Metanephros (tissue), 2 donors: ENCODE results near the genes RGL3, ZNF440 and ZNF625.

- RAMPAGE, long total RNA = no peak
These were observed at the start of gene RGL3 for GRCh38 chr19:11419217-11419684. RGL3 (minus strand) TSS chr19:11419314.

DNA sequence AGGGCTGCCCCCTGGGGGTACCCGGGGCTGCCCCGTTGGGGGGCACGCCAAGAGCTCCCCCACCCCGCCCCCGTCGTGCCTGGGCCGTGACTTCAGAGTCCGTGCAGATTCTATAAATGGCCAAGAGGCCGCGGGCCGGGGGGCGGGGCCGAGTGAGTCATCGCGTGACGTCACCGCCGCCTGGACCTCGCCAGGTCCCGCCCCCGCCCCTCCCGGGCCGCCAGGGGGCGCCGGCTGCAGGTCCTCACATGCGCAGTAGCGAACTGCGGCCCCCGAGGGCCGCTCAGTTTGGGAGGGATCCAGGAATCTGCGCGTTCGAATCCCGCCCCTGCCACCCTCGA, 2.7 kb upstream of the CNN1 start:
- RAMPAGE, long total RNA = no peak

GRCh38 chr19:11551951-11552286, 7.1 kb downstream of the ELOF1 start:
- RAMPAGE, long total RNA = no peak

DNA sequence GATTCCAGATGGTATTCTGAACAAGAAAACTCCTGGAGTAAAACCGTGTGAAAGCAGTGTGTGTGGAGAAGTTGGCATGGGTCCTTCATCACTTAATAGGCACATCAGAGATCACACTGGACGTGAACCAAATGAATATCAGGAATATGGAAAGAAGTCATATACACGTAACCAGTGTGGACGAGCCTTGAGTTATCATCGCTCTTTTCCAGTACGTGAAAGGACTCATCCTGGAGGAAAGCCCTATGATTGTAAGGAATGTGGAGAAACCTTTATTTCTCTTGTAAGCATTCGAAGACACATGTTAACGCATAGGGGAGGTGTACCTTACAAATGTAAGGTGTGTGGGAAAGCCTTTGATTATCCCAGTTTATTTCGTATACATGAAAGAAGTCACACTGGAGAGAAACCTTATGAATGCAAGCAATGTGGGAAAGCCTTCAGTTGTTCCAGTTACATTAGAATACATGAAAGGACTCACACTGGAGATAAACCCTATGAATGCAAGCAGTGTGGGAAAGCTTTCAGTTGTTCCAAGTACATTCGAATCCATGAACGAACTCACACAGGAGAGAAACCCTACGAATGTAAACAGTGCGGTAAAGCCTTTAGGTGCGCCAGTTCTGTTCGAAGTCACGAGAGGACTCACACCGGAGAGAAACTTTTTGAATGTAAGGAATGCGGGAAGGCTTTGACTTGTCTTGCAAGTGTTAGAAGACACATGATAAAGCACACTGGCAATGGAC, 19.6 kb downstream of the ZNF627 start:
- RAMPAGE, long total RNA = no peak

DNA sequence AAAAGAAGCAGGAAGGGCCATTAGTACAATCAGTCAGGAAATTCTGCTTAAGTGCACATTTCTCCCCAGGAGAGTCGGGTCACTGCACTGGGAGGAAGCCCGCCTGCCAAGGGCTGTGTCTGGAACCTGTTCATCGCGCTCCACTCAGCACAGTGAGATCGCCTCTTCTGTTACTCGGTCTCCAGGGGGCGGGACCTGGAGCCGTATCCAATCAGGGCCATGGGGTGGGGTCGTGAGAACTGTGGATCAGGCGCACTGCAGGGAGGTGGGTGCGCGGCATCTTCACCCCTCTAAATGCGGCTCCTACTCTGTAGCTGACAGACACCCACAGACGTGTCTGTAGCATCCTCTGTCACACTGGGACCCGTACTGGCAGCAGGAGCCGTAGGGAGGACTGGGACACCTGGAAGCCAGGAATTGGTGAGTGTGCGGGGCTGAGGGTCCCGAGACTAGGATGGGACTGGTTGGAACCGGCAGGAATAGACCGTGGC, 64.9 kb downstream of the ZNF823 start:
- RAMPAGE, long total RNA = no peak

- RAMPAGE, long total RNA = no peak
These were observed at the start of gene ZNF440 for GRCh38 chr19:11813802-11814764. ZNF440 (plus strand) TSS chr19:11814273.

DNA sequence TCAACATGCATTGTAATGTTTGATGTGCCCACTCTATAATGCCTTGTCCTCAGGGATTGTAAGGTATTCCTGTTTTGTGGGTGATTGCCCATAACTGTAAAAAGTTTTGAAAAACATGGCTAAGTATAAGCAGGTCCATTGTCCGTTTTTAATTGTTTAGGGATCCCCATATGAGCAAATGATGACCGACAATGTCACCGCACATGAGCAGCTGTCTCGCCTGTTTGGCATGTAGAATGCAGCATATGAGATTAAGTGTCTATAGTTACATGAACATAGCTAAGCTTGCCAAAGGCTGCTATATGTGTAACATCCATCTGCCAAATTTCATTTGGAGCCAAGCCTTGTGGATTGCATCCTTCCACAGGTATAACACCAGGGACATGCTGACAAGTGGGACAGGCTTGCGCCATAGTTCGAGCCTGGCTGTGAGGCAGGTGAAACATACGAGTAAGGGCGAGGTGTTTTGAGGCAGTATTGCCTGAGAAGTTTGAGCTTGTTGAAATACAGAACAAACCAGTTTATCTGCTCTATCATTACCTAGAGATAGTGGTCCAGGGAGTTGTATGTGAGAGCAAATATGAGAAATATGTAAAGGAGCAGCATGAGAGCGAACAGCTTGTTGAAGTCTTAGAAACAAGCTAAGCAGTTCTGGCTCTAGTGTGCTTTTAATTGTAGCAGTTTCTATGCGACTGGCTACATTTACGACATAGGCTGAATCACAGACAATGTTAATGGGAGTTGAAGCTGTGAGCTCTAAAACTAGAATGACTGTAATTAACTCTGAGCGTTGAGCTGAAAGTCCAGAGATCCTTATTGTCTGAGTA, 8.0 kb downstream of the ZNF439 start:
- RAMPAGE, long total RNA = no peak

DNA sequence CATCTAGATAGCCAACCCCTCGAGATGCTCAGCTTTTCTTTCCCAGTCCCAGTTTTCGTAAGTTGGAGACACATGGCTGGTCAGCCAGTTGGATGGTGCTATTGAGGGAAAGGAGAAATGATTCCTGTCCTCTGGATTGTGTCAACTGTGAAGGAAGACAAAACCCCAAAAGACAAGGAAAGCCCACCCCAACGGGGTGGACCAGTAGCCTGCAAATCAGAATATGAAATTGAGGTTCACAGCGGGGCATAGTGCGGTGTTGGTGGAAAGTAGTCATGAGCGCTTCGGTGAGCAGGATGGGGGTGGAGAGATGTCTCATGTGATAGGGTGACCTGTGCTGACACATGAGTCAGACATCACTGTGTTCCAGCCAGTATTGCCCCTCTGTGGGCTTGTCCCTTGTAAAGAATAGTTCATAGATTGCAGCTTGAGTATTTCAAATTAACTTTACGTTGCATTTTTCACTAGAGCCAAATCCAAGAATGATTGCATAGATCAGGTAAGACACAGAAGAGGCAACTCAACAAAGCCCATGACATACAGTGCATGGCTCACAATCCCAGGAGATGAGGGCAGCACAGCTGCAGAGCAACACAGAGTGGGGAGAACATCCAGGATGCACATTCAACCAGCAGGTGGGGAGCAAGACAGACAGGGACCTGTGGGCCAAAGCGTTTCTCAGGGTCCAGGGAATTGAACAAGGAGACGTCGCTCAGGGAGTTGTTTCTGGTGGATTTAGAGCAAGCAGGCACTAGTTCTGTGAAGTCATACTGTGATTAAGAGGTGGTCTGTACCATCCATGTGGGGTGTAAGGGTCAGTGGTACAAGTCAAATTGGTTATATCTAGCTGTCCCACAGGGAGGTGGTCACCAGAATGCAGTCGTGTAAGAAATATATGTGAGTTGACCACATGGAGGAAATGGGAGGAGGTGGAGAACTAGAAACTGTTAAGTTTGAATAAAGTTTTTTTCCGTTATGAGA, 7.4 kb downstream of the ZNF69 start:
- RAMPAGE, long total RNA = no peak

GRCh38 chr19:11925765-11926094, 823 bp downstream of the ZNF700 start:
- RAMPAGE, long total RNA = no peak

- RAMPAGE, long total RNA = no peak
These were observed at the start of gene ZNF625 for GRCh38 chr19:12155990-12157195. ZNF625 (minus strand) TSS chr19:12156734.

GRCh38 chr19:12648178-12648598, 18.4 kb downstream of the MAN2B1 start:
- RAMPAGE, long total RNA = no peak

GRCh38 chr19:12706347-12706592, 9.8 kb upstream of the FBXW9 start:
- RAMPAGE, long total RNA = no peak

DNA sequence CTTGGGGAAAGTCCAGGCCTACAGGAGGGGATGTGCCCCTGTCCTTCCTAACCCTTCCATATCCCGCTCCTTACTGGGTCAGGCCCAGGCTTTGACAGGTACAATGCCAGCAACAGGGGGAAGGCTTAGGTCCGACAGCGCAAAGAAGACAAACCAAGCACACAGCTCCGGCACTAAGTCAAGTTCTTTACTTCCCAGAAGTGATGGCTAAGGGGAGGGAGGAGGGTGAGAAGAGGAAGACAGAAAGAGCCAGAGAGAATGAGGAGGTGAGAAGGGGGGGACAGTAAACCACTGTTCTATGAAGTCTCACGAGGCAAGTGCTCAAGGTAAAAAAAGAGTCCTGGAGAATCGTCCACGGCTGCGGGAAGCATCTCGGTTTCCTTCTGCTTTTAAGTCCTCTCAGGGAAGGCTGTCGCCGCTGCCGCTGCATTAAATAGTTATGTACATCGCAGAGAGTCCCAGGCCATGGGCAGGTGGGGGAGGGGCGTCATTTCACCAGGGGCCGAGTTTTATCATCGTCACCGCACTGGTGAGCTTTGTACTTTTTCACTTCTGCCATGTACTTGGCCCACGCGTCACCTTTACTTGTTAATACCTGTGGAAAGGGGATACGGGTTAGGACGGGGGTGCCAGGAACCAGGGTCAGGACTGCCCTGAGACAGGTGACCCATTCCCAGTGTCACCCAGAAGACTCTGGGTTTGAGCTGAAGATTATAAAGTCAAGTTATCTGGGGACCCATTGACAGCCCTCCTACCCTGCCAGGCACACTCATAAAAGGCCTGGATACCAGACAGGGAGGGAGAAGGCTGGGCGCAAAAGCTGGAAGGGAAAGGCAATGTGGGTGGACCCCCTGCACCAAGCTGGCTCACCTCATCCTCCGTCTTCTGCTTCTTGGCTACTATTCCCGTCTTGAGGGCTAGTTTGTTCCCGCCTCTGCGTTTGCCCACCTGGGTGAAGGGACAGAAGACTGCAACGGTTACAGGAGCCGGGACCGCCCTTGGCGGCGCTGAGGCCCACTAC, 3.7 kb downstream of the TRIR start:
- RAMPAGE, long total RNA = no peak

DNA sequence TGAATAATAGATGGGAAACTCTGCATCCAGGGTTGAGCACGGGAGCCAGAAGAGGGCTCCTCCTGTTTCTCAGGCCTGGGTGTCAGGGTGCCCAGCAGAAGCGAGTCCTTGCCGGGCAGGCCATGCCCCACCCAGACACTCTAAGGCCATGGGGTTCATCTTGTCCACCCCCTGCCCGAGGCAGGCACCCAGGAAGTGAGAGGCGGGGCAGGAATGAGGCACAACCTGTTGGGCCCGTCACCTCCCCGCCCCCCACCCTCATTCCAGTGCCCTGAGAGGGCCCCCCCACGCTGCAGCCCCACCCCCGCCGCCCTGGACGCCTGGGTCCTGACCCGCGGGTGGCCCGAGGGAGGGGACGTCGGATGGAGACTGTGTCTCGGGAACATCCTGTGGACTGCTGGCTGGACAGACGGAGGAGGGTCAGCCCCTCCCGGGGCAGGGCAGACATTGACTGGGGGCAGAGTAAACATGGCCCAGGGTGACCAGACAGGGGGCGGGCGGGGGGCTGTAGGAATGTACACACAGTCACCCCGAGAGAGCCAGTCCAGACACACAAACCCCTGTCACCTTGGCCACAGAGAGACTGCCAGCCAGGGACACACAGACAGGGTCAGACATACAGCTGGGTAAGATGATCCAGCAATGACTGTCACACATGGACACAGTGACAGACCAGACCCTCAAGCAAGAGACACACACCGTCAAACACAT, 7.4 kb upstream of the JUNB start:
- RAMPAGE, long total RNA = no peak

DNA sequence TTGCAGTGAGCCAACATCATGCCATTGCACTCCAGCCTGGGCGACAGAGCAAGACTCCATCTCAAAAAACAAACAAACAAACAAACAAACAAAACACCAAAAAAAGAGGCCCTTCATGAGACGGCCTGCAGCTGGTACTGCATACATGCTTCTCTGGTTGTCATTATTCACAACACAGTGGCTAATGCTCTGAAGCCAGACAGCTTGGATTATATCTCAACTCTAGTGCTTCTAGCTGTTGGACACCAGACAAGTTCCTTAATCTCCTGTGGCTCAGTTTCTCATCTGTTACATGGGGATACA, 3.3 kb upstream of the JUNB start:
- RAMPAGE, long total RNA = no peak

DNA sequence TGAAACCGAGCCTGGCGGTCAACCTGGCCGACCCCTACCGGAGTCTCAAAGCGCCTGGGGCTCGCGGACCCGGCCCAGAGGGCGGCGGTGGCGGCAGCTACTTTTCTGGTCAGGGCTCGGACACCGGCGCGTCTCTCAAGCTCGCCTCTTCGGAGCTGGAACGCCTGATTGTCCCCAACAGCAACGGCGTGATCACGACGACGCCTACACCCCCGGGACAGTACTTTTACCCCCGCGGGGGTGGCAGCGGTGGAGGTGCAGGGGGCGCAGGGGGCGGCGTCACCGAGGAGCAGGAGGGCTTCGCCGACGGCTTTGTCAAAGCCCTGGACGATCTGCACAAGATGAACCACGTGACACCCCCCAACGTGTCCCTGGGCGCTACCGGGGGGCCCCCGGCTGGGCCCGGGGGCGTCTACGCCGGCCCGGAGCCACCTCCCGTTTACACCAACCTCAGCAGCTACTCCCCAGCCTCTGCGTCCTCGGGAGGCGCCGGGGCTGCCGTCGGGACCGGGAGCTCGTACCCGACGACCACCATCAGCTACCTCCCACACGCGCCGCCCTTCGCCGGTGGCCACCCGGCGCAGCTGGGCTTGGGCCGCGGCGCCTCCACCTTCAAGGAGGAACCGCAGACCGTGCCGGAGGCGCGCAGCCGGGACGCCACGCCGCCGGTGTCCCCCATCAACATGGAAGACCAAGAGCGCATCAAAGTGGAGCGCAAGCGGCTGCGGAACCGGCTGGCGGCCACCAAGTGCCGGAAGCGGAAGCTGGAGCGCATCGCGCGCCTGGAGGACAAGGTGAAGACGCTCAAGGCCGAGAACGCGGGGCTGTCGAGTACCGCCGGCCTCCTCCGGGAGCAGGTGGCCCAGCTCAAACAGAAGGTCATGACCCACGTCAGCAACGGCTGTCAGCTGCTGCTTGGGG, 849 bp downstream of the JUNB start:
- RAMPAGE, long total RNA = no peak

GRCh38 chr19:12841053-12841967, 3.0 kb downstream of the MAST1 start:
- RAMPAGE, long total RNA = no peak

DNA sequence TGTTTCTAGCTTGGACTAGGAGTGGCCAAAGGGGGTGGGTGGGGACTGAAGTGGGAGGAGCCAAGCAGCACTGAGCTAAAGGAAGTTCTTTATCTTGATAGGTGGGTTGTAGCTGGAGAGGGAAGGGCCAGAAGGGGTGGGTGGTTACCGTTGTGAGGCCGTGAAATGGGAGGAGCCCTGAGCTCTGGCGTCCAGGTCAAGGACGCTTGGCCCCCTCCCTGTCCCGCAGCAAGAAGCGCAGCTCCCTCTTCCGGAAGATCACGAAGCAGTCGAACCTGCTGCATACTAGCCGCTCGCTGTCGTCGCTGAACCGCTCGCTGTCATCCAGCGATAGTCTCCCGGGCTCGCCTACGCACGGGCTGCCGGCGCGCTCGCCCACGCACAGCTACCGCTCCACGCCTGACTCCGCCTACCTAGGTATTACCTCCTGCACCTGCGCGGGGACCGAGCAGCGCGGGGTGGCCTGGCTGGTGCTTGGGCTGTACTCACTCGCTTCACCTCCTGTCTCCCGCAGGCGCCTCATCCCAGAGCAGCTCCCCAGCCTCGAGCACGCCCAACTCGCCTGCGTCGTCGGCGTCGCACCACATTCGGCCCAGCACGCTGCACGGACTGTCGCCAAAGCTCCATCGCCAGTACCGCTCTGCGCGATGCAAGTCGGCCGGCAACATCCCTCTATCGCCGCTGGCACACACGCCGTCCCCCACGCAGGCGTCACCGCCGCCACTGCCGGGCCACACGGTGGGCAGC, 8.0 kb downstream of the DNASE2 start:
- RAMPAGE, long total RNA = no peak

DNA sequence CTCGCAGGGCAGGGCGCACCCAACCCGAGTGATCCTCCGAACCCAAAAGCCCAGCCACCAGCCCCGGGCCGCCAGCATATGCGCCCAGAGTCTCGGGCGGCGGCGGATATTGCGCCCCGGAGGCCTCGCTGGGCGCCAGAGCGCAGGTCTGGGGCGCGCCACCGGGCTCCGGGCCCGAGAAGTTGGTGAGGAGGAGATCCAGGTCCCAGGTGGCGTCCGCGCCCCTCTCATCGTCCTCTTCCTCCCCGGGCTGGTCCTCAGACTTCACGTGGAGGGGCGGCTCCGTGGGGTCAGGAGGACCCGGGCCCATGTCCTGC, 1.2 kb downstream of the KLF1 start:
- RAMPAGE, long total RNA = no peak

GRCh38 chr19:12937219-12937718, 1.1 kb upstream of the CALR start:
- RAMPAGE, long total RNA = no peak